Prostate gland (tissue), 2 donors: ENCODE measurements around the gene CIR1.

- PRO-cap: no peak
- RAMPAGE, long total RNA, 2 experiments: no peak in any of the 2 experiments
These were observed 47.5 kb upstream of the MAP3K20 start for GRCh38 chr2:173028164-173028622.

DNA sequence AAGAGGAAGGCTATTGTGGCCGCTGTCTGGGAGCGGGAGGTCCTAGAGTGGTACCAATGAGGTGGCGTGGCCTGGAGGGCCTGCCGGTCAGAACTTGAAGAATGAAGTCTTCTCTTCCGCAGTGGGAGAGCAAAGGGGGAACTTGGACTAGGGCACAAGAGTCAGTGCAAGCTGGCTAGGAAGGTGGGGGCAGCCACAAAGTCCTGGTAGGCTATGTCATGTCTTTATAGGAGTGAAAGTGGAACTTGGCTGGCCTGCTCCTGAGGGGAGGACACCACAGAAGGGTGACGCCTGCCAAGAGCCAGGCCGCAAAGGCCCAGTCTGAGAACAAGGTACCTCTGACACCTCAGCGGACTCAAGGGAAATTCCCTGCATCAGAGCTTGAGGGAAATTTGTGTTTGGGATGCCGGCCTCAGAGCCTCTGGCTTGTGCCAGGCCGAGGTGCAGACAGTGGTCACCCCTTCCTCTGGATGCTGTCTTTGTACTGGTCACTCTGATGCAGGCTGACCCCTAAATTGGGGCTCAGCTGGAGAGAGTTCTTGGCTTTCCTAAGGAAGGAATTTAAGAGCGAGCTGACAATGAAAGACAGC is 32.1 kb upstream of the MAP3K20 start:
- PRO-cap: no peak
- RAMPAGE, long total RNA, 2 experiments: no peak in any of the 2 experiments

DNA sequence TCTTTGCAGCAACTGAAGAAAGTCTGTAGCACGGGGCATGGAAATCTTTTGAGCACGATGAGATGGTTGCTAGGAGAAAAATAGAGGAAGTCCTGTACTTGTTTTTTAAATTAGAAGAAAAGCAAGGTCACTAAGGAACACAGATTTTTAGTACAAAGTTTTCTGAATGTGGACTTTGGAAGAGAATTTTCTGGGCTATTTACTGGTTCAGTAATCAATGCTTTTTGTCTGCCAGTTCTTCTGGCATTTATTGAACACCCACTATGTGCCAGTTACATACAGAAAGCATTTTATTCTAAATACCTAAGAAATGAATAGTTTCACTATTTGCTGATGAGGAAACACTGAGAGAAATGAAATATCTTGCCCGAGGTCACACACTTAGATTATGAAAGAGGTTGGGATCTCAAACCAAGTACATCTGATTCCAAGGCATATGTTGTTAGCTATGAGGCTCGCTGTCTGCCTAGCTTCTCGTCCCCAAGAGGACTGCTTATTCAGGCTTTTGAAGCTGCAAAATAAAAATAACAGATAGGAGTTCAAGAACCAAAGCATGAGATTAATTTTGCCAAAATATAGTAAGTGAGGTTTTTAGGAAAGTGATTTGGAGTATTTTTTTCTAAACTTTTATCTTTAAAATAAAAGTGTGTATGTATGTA is 15.5 kb upstream of the MAP3K20 start:
- PRO-cap: no peak
- RAMPAGE, long total RNA, 2 experiments: no peak in any of the 2 experiments

GRCh38 chr2:173104841-173105492 is 29.3 kb downstream of the MAP3K20 start:
- PRO-cap: no peak
- RAMPAGE, long total RNA, 2 experiments: start-site peak on the plus strand in 1 of 2 experiments, at chr2:173105053-173105282 at its widest, 6 reads per replicate

GRCh38 chr2:173211937-173212503 is 136.4 kb downstream of the MAP3K20 start:
- PRO-cap: no peak
- RAMPAGE, long total RNA, 2 experiments: no peak in any of the 2 experiments

- PRO-cap: no peak
- RAMPAGE, long total RNA, 2 experiments: no peak in any of the 2 experiments
These were observed 137.7 kb upstream of the CDCA7 start for GRCh38 chr2:173216987-173217450.

DNA sequence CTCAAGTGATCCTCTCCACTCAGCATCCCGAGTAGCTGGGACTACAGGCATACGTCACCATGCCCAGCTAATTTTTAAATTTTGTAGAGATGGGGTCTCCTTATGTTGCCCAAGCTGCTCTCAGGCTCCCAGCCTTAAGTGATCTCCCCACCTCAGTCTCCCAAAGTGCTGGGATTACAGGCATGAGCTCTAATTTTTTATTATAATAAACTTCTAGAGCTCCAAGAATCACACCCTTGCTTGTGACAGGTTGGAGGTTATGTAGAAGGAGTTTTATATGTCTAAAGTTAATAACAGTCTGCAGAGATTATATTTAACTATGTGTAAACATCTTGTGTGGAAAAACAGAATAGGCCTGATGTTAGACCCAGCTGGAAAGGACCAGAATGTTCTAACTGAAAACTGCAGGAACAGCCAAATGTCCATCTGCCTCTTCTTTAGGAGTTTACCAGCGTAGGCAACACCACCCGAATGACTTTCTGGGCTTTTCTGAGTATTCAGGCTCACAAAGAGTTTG is 67.2 kb upstream of the CDCA7 start:
- PRO-cap: unidirectional peak, plus-strand start at position 440 of the sequence
- RAMPAGE, long total RNA, 2 experiments: no peak in any of the 2 experiments

- PRO-cap: no peak
- RAMPAGE, long total RNA, 2 experiments: no peak in any of the 2 experiments
These were observed 90.2 kb downstream of the SP3 start for GRCh38 chr2:173874877-173875369.

DNA sequence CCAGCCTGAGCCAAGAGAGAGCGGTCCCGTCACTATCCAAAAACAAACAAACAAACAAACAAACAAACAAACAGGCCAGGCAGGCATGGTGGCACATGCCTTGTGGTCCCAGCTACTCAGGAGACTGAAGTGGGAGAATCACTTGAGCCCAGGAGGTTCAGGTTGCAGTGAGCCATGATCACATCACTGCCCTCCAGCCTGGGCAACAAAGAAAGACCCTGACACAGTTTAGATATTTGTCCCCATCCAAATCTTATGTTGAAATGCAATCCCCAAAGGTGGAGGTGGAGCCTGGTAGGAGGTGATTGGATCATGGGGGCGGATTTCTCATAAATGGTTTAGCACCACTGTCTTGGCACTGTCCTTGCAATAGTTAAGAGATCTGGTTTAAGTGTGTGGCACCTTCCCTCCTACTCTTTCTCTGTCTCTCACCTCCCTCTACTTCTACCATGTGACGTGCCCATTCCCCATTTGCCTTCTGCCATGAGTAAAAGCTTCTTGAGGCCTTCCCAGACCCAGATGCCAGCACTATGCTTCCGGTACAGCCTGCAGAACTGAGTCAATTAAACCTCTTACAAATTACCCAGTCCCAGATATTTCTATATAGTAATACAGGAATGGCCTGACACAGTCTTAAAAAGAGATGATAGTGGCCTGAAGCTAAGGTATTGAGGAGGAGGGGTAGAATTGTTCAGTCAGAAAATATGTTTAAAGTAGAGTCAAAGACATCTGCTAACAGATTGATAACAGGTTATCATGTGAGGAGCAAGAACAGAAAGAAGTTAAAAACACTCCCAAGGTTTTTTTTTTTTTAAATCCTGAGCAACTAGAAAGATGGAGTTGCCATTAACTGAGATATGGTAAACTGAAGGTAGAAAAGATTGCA is 43.4 kb downstream of the SP3 start:
- PRO-cap: no peak
- RAMPAGE, long total RNA, 2 experiments: no peak in any of the 2 experiments

- PRO-cap: no peak
- RAMPAGE, long total RNA, 2 experiments: no peak in any of the 2 experiments
These were observed 29.3 kb downstream of the SP3 start for GRCh38 chr2:173935480-173936576.

GRCh38 chr2:173954586-173955151 is 10.5 kb downstream of the SP3 start:
- PRO-cap: no peak
- RAMPAGE, long total RNA, 2 experiments: no peak in any of the 2 experiments

- PRO-cap: bidirectional peak, plus-strand start at chr2:174025507, minus-strand start at chr2:174025297
- RAMPAGE, long total RNA, 2 experiments: no peak in any of the 2 experiments
These were observed 60.1 kb upstream of the SP3 start for GRCh38 chr2:174025039-174025939.

- PRO-cap: no peak
- RAMPAGE, long total RNA, 2 experiments: no peak in any of the 2 experiments
These were observed 74.4 kb downstream of the OLA1 start for GRCh38 chr2:174173972-174174212.

GRCh38 chr2:174248891-174249177 is 502 bp upstream of the OLA1 start:
- PRO-cap: no peak
- RAMPAGE, long total RNA, 2 experiments: no peak in any of the 2 experiments

GRCh38 chr2:174395105-174396063 is at the start of gene CIR1:
CIR1 (minus strand) TSS chr2:174395712.
- PRO-cap: bidirectional peak, plus-strand start at chr2:174395795, minus-strand start at chr2:174395698
- RAMPAGE, long total RNA, 2 experiments: start-site peak on the plus strand in 2 of 2 experiments, at chr2:174395733-174395795 at its widest, 34 reads per replicate; start-site peak on the minus strand in 2 of 2 experiments, at chr2:174395649-174395717 at its widest, 225 to 262 reads per replicate

DNA sequence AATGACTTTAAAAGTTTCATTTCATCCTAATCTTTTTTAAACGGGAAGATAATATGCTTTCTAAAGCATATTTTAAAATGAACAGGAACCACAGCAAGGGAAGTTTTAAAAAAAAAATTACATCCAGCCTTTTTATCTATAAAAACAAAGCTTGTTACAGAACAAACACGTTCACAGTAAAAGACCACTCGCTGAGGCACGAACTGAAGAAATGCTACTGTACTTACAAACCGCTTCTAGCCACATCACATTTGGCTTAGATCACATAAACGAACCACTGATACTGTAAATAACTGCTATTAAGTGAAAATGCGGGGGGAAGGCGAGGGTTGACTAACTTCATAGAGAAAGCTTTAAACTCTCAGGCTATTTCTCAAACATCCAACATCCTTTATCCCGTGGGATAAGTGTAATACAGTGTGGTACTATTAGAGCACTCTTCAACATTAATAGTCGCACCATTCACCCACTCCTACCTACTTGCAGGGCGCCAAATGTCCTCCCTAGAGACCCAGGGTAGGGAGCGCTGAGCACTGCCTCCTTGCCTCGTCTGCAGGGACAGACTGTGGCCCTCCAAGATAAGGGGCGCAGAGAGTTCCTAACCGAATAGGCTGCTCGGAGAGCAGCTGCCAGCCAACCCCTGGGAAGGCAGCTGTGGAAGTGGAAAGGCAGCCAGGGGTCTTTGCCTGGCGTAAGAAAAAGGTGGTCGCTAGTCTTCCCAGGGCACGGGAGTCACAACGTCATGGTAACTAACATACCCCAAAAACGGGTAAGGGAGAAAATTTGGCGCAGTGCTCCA is 926 bp downstream of the GPR155 start:
- PRO-cap: unidirectional peak, minus-strand start at position 552 of the sequence
- RAMPAGE, long total RNA, 2 experiments: no peak in any of the 2 experiments

DNA sequence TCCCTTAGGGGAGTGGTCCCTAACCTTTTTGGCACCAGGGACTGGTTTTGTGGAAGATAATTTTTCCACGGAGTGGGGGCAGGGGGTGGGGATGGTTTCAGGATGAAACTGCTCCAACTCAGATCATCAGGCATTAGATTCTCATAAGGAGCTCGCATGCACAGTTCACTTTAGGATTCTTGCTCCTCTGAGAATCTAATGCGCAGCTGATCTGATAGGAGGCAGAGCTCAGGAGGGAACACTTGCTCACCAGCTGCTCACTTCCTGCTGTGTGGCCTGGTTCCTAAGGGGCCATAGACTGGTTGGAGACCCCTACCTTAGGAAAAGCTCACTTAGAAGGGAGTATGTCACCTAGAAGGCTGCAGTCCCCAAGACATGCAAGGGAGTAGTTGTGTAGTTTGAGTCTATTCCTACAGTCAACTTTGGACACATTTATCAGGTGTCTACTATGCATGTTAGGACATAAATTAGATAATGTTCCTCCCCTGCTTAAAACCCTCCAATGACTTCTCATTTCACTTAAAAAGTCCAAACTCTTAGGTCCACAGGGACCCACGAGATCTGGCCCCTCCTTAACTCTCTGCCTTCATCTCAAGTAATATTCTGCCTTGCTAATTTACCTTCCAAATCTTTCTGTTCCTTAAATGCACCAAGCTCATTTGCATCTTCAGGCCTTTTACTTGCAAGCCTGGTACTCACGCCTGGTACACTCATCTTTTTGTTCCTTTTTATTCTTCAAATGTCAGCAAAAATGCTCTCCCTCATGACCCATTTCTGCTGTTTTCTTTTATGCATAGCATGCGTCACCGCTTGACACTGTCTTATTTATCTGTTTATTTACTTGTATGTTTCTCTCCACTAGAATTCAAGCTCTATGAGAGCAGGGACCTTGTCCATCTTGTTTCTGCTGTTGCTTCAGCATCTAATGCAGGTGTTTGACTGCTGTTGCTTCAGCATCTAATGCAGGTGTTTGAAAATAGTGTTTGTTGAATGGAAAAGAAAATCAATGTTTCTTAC is 2.6 kb upstream of the WIPF1 start:
- PRO-cap: no peak
- RAMPAGE, long total RNA, 2 experiments: no peak in any of the 2 experiments

DNA sequence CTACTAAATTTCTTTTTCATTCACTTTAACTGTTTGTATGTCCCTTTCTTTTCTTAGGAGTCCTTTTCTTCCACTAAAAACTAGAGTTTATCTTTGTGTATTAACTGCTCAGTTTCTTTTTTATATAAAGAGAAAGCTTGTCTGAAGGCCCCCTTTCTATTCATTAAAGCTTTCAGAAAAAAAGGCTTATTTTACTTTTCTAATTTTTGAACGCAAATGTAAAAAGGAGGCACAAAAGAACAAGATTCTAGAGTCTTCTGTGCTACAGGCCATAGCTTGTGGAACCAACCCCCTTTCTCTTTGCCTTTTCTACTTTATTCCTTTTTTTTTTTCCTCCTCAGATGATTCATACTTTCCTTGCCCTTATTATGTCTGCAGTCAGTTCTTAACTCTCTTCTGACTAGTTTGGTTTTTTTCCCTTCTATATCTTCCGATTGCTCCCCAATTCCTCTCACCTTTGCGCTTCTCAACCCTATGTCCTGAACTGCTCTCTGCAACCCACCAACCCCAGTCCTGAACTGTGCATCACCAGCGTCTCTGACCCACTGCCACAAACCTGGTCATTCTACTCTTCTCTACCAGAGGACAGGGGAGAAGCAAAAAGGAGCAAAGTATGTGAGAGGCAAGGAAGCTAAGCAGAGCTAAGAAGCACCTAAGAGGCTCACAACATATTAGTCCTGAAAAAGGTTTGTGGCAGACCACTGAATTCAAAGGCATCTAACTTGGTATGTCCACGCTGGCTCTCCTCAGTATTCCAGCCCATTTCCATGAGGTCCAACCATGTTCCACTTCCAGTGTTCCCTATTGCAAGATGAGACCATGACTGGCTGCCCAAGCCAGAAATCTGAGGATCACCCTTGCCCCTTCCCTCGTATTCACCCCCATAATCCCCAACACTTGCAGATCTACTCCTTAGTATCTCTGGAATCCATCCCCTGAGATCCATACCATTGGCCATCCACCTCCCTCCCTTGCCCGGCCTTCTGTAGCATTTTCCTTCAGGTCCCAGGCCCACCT is 57.0 kb upstream of the WIPF1 start:
- PRO-cap: no peak
- RAMPAGE, long total RNA, 2 experiments: no peak in any of the 2 experiments

- PRO-cap: no peak
- RAMPAGE, long total RNA, 2 experiments: no peak in any of the 2 experiments
These were observed 11.0 kb downstream of the CHRNA1 start for GRCh38 chr2:174753111-174753770.

- PRO-cap: no peak
- RAMPAGE, long total RNA, 2 experiments: no peak in any of the 2 experiments
These were observed 468 bp downstream of the CHRNA1 start for GRCh38 chr2:174763752-174764255.